AG04449 (cell line): Measurements from ENCODE around the genes ZNF414 and KRI1.

- RRBS = 2% methylated on average over 34 of the region's 78 CpGs
Observed at GRCh38 chr19:8513371-8514517, at the start of gene ZNF414. TSS of gene ZNF414 (minus strand) at chr19:8514167.

- RRBS = 4% methylated on average over 23 of the region's 71 CpGs
Observed at GRCh38 chr19:8591838-8592910, 14.9 kb upstream of the MYO1F start.

GRCh38 chr19:8686481-8686864, 12.1 kb downstream of the ACTL9 start:
- RRBS = no CpG with 5 or more reads among the region's 3 CpGs

DNA sequence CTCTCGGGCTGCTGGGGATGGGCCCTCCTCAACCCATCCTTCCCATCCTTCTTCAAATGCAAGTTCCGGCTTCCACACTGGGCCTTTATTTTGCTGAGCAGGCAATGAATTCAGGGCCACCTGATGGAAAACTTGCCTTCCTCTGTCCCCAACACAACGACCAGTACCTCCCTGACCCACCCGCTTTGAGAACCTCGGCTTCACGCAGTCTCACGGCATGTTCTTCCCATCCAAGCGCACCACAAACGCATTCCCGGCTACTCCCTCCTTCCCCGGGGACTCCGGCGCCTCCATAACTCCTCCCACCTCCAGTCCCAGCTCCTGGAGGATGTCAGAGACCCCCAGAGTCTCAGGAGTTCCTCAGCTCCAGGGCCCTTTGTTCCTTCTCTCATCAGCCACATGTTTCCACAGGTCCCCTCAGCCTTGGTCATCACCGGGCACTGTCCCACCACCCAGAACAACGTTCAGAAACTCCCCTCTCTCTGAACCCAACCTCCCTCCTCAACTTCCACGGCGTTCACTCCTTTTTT, 9.3 kb downstream of the ZNF558 start:
- RRBS = no CpG with 5 or more reads among the region's 17 CpGs

- RRBS = 40% methylated on average over 2 of the region's 27 CpGs
Observed at GRCh38 chr19:9009826-9010628, 76.8 kb upstream of the OR1M1 start.

DNA sequence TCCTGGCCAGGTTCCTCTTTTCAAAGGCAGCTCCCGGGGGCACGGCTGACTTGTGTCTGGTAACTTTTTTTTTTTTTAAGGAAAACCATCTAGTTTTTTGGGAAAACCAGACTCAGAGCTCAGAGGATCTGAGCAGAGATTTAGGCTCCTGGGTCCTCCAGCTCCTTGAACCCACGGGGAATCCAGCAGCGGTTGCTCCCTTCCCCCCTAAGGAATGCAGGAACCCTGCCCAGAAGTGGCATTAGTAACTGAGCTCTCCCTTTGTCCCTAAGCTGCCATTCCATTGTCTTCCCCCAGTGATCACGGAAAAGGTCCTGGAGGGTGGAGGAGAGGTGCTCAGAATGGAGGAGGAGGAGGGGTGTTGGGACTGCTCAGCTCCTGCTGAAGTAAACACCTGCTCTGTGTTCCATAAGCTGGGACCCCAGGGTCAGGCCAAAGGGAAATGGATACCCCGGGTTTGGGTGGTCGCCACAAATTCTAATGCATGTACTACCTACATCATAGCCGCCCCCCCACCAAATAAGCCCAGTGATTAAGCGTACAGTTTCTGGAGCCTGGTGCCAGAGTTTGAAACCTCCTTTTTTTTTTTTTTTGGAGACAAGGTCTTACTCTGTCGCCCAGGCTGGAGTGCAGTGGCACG, 16.7 kb upstream of the OR1M1 start:
- RRBS = no CpG with 5 or more reads among the region's 11 CpGs

- RRBS = no CpG with 5 or more reads among the region's 20 CpGs
Observed at GRCh38 chr19:9075308-9076166, 11.3 kb upstream of the OR1M1 start.

GRCh38 chr19:9155922-9156921, 16.0 kb downstream of the ZNF317 start:
- RRBS = no CpG with 5 or more reads among the region's 5 CpGs

- RRBS = no CpG with 5 or more reads among the region's 17 CpGs
Observed at GRCh38 chr19:9674006-9674763, 715 bp downstream of the ZNF562 start.

DNA sequence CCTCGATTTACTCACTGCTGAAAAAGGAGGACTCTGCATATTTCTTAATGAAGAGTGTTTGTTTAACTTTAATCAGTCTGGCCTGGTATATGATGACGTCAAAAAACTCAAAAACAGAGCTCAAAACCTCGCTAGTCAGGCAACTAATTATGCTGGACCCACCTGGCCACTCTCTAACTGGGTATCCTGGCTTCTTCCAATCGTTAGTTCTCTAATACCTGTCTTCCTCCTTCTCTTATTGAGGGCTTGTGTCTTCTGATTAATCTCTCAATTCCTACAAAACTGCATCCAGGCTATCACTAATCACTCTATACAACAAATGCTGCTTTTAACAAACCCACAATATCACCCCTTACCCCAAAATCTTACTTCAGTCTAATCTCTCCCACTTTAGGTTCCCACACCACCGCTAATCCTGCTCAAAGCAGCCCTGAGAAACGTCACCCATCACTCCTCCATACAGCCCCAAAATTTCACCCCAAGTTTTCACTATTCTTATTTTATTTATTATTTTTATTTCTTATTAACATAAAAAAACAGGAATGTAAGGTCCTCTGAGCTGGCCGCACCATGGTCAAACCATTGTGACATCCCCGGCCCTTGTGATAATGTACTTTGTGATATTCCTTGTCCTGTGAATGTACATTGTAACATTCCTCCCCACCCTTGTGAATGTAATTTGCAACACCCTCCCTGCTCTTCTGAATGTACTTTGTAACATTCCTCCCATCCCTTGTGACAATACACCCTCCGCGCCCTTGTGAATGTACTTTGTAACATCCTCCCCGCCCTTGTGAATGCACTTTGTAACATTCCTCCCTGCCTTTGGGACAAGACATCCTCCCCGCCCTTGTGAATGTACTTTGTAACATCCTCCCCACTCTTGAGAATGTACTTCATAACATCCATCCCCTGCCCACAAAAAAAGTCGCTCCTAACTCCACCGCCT, 17.4 kb downstream of the ZNF846 start:
- RRBS = no CpG with 5 or more reads among the region's 14 CpGs

DNA sequence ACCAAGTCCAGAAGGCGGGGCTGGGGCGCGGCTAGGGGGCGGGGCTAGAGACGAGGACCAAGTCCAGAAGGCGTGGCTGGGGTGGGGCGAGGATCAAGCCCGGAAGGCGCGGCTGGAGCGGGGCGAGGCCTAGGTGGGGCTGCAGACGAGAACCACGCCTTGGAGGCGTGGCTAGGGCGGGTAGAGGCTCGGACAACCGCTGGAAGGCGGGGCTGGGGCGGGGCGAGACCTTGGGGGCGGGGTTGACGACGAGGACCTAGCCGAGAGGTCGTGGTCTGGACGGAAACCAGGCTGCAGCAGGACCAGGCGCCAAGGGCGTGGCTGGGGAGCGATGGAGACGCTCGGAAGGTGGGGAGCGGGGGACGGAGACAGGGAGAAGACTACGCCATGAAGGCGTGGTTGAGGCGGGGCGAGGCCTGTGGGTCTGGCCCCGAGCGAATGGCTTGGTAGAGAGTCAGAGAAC, 534 bp upstream of the FBXL12 start:
- RRBS = no CpG with 5 or more reads among the region's 40 CpGs

- RRBS = no CpG with 5 or more reads among the region's 5 CpGs
Observed at GRCh38 chr19:10279711-10280383, 6.9 kb upstream of the ICAM4 start.

DNA sequence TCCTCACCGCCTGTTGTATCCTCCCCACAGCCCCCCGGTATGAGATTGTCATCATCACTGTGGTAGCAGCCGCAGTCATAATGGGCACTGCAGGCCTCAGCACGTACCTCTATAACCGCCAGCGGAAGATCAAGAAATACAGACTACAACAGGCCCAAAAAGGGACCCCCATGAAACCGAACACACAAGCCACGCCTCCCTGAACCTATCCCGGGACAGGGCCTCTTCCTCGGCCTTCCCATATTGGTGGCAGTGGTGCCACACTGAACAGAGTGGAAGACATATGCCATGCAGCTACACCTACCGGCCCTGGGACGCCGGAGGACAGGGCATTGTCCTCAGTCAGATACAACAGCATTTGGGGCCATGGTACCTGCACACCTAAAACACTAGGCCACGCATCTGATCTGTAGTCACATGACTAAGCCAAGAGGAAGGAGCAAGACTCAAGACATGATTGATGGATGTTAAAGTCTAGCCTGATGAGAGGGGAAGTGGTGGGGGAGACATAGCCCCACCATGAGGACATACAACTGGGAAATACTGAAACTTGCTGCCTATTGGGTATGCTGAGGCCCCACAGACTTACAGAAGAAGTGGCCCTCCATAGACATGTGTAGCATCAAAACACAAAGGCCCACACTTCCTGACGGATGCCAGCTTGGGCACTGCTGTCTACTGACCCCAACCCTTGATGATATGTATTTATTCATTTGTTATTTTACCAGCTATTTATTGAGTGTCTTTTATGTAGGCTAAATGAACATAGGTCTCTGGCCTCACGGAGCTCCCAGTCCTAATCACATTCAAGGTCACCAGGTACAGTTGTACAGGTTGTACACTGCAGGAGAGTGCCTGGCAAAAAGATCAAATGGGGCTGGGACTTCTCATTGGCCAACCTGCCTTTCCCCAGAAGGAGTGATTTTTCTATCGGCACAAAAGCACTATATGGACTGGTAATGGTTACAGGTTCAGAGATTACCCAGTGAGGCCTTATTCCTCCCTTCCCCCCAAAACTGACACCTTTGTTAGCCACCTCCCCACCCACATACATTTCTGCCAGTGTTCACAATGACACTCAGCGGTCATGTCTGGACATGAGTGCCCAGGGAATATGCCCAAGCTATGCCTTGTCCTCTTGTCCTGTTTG, 1.3 kb upstream of the ICAM4 start:
- RRBS = 77% methylated on average over 5 of the region's 18 CpGs

- RRBS = no CpG with 5 or more reads among the region's 25 CpGs
Observed at GRCh38 chr19:10390606-10391736, 10.6 kb upstream of the TYK2 start.

- RRBS = 2% methylated on average over 11 of the region's 42 CpGs
Observed at GRCh38 chr19:10461214-10462046, 41.1 kb downstream of the PDE4A start.

DNA sequence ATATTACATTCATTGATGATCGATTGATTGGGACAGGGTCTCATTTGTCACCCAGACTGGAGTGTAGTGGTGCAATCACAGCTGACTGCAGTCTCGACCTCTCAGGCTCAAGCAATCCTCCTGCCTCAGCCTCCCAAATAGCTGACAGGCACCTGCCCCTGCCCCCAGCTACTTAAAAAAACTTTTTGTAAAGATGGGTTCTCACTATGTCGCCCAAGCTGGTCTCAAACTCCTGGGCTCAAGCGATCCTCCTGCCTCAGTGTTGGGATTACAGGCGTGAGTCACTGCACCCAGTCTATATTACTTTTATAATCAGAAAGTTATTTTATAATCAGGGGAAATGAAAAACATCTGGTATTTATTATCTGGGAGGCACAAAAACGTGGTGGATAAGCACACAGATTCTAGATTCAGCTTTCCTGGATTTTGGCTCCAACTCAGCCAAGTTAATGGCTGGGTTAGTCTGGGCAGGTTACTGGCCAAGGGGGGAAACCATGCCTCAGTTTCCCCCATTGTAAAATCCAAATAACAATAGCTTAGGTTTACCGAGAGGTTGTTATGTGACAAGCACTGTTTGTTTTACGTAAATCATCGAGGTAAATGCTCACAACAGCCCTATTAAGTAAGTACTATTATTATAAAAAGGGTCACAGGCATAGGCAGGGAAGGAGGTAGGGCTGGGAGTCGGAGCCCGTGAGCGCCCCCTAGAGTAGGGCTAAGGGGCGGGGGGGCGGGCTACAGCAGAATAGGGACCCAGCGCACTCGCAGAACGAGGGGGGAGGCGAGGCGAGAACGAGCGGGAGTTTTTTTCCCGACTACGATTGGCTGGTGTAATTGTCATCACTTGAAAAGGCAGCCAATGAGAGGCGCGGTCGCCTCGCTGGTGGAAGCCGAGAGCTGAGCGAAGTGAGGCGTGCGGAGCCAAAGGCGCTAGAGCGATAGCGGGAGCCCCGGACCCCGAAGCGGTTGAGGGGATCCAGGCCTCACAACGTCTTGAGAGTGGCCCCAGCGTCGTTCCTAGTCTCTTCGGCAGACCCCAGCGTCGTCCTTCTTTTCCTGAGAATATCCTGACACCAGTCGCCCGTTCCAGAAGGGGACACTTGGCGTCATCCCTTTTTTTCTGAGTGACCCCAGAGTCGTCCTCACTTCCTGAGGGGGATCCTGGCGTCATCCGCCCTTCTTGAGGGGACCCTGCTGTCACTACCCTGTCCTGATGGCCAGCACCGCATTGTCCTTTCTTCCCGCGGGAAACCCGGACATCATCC, 24.4 kb downstream of the KEAP1 start:
- RRBS = no CpG with 5 or more reads among the region's 53 CpGs

GRCh38 chr19:10565491-10566549, at the start of gene KRI1:
TSS of gene KRI1 (minus strand) at chr19:10566010.
- RRBS = 2% methylated on average over 32 of the region's 98 CpGs

DNA sequence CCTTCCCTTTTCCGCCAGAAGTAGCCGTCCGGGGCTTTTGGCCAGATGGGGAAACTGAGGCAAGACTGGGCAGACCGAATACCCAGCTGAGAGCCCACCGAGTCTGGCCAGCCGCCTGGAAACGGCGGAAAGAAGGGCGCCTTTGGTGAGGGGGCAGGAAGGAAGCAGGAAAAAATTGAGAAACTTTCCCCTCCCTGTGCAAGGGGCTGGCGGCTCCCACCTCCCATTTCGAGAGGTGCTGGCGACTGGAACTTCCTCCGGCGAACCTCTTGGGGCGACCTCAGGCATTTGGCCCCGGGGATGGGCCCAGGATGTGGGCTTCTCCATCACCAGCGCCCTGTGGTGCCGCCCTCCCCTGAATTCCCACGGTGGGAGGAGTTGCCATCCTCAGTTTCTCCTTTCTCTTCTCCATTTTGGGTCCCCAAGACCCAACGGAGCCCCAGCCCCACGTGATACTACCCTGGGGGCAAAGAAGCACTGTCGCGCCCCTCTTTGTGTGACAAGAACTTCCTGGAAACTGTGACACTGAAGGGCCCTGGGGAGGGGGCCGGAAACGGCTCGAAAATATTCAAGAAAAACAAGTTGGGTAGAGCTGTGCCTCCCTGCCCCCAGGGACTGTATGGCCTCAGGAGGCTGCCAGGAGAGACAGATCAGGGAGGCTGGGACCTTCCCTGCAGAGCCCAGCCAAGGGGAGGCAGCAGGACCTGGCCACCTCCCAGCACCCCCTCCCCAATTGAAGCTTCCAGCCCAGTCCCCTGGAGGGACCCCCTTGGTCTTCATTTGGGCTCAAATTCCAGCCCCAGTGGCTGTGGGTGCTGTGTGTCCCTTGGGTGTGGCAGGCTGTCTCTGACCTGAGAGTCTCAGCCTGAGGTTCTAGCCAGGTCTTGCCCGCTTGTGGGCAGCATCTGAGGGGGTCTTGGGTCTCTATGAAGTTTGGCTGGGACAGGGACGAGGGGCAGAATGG, 16.1 kb upstream of the AP1M2 start:
- RRBS = no CpG with 5 or more reads among the region's 28 CpGs

DNA sequence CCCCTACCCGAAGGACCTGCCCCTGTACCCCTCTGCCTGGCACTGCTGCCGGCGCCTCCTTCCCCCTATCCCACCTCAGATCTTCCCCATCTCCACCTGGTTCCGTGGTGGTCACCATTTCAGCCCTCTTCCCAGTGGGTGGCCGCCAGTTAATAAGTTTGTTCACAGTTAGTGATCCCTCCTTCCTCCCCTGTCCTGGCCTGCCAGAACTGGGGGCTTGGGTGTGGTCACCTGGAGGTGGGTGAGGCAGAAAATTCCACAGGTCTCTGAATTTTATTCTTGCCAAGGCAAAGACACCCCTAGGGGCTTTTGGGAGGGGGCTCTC, 478 bp downstream of the SLC44A2 start:
- RRBS = no CpG with 5 or more reads among the region's 5 CpGs

GRCh38 chr19:10653491-10654209, 496 bp upstream of the ILF3 start:
- RRBS = 0% methylated on average over 2 of the region's 59 CpGs